Iris pigment epithelial cell (primary cell): ENCODE measurements around a stretch of chr6.

DNA sequence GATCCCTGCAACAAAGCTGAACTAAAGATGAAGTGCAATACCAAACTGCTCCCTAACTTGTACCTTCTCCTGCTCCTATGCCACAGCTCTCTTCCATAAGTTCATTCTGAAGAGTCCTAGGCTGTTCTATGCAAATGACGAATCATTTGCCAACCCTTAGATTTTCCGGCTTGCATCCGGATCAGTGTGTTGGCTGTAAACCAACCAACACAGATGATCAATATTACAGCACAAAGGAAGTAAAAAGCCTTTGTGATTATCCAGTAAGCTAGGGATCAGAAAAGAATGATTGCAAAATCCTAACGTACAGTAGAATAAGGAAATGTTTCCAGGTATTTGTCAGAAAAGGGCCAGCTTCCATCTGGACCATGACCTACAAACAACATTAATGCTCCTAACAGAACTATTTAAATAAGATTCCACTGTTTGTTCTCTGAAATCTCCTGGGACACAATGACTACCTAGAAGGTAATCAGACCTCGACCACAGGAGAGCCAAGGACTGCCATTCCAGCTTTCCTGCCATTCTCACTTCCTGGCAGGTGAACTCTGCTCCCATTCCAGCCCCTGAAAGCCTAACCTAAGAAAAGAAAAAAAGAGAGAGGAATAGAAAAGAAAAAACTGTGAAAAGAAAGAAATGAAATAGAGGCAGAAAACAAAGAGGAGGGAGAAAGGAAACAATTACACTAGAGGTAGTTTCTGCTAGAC lies 19.8 kb downstream of the GMDS start:
- RRBS, result no CpG with 5 or more reads among the region's 5 CpGs

DNA sequence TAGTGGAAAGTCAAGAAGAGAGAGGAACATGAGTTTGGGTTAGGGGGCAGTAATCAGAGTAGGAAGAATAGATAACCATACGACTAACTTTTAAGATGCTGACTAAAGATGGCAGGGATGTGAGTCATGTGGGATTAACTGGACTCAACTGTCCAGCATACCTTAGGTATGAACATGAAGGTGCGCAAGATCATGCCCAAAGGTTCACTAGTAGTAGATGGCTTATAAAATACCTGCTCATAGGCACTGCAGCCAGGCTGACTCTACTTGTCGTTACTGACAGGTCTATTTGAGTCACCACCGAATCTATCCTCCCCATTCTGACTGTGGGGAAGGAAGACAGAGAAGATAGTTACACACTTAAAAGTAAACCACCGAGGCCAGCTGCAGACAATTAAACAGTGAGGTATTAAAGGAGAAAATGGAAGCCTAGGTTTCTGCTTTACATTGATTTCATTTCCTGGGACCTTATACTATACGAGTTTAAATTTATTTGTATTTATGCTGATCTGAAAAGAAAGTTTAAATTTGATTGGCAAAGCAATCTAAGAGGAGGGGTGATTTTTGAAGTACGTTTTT lies 4.2 kb upstream of the WRNIP1 start:
- RRBS, result no CpG with 5 or more reads among the region's 7 CpGs

- RRBS, result under 1% methylated on average over 8 of the region's 17 CpGs
These were observed 1.1 kb downstream of the WRNIP1 start for GRCh38 chr6:2766353-2766642.

DNA sequence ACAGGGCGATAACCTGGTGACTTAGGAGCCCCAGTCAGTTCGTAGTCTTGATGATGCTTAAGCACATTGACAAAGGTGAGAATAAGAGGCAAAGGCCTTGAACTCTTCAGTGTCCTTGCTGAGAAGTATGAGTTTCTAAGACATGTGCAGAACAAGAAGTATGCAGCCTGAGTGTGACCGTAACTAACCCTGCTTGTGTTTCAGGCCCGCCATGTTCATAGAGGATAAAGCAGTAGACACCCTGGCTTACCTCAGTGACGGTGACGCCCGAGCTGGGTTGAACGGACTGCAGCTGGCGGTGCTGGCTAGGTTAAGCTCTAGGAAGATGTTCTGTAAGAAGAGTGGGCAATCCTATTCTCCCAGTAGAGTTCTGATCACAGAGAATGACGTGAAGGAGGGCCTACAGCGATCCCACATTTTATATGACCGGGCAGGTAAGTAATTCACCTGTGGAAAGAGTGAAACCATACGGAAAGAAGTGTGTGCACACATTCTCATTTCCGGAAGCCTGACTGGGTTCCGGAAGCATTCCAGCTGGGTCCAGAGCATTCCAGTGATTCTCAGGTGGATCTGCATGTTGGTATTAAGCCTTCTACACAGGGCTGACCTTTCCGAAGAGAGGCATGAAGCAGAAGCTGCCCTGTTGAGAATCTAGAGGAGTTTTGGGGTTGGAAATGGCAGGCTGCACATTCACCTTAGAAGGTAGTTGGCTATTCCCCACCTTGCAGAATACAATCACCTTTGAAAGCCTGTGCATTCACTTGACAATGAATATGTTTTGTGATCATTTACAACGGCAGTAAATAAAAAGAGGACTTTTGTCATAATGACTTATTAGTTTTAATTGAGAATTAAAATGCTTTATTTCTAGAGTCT lies 14.1 kb downstream of the WRNIP1 start:
- RRBS, result 95% methylated on average over 1 of the region's 17 CpGs

DNA sequence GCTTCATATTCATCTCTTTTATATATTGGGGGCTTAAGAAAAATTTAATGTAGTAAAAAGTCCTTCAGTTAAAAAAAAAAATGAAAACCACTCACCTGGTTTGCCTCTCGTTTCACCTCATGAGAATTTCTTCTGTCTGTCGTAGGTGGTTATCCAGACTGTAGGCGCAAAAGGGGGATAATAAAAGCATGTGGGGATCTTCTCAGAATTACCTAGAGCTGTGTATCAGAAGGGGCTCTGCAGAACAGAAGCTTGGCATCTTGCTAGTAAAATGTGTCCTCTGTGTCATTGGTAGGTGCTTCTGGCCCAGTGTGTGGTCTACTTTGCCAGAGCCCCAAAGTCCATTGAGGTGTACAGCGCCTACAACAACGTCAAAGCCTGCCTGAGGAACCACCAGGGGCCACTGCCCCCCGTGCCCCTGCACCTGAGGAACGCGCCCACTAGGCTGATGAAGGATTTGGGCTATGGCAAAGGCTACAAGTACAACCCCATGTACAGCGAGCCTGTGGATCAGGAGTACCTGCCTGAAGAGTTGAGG lies 19.6 kb downstream of the WRNIP1 start:
- RRBS, result no CpG with 5 or more reads among the region's 9 CpGs

DNA sequence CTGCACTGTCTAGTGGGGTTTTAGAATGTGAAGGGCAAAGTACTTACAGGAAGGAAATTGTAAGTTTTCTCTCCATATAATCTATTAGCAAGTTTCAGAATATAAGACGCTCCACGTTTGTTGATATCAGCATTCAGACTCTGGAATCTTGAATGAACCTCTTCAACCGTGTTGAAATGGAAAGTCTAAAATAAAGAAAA lies 3.3 kb downstream of the SERPINB1 start:
- RRBS, result no CpG with 5 or more reads among the region's 3 CpGs

DNA sequence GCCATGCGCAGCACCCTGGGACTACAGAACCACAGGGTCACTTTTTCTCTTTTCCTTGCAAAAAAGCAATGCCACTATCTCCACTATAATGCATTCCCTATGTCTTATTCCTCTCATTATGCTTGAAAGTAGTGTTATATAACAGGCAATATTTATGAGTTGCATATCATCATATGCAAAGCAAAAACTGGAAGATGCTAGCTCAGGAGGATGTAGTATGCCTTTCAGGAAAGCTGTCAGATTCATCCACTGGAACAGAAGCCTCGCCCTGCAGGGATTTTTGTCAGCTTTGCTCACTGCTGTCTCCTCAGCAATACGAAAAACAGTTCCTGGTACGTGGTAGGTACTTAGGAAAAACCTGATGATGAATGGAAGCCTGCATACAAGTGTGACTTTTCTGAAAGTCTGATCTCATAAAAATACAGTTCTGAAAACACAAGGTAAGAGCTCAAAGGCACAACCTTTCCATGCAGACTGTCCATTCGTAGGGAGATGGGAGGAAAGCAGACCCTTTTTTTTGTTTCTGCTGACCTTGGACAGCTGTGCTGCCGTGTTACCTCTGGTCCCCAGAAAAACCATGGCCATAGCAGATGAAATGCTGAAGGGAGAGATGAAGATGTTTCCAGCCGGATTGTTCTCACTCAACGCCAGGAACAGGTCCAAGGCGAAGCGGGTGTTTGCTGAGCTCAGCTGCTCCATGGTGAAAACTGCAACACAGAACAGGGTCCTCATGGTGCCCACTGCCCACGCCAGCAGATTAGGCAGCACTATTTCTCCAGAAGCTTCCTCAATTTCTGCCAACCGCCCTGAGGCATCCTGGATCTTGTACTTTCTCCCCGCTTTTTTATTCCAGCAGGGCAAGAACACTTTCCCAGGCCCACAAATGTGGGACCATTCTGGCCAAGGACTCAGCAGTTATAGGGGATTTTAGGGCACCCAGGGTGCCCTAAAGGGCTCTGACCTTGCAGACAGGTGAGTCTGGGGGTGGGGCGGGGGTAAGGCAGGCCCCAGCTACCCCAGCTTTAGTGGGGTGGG lies 1.5 kb downstream of the SERPINB1 start:
- RRBS, result no CpG with 5 or more reads among the region's 14 CpGs

- RRBS, result no CpG with 5 or more reads among the region's 11 CpGs
These were observed 25.9 kb downstream of the SERPINB9 start for GRCh38 chr6:2877079-2877690.

- RRBS, result no CpG with 5 or more reads among the region's 6 CpGs
These were observed 24.0 kb downstream of the SERPINB6 start for GRCh38 chr6:2947265-2947830.

DNA sequence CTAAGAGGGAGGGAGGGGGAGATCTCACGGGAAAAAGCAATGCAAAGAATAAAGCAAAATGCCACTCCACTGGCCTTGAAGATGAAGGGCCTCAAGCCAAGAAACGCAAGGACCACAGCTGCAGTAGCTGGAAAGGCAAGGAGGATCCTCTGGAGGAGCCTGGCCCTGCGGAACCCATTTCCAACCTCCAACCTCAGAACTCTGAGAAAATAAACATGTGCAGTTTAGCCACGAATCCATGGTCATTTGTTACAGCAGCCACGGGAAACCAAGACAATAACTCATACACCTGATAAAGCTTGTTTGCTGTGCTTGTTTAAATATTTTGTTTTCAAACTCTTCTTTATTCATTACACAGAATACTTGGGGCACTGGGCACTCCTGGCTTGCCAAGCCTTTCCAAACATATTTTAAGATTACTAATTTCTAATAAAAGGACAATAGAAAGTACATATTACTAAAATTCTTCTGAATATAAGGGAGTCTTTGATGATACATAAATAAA lies 10.4 kb downstream of the SERPINB6 start:
- RRBS, result no CpG with 5 or more reads among the region's 5 CpGs

DNA sequence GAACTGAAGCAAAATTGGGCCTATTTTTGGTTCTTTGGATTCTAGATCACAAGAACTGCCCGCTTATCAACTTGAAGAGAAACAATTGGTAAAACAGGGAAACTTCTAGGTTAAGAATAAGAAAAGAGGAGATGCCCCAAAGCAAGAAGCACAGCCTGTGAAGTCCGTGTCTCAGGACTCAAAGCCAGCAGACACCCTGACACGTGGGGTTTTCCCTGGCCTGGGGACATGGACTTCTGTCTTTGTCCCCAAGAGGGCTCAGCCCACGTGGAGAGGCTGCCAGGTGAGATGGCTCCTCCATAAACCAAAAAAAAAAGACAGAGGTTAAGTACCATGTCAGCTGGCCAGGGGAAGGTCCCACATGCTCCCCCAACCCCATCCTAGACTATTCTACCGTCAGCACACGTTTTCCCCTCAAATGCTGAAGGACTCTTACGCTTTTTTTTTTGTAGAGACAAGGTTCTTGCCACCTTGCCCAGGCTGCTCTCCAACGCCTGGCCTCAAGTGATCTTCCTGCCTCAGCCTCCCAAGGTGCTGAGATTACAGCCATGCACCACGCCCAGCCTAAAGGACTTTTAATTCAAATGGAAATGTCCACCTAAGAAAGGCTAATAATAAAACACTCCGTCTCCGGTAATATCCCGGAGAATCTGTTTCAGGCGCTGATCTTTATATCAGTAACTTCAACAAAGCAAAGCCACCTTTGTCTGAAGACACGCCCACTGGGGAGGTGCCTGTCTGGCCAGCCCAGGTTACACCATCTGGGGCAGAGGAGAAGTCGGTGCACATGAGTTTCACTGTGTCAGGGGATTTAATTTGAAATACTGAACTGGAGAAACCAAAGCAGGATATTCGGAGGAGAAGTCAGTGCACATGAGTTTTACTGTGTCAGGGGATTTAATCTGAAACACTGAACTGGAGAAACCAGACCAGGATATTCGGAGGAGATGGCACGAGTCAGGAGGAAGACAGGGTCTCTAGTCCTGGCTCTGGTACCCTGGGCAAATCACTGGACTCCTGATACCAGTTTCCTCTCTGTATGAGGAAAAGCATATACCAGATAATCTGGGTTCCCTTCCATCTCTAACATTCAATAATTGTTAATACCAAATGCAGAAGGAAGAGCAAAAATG lies 9.5 kb downstream of the SERPINB6 start:
- RRBS, result no CpG with 5 or more reads among the region's 18 CpGs

DNA sequence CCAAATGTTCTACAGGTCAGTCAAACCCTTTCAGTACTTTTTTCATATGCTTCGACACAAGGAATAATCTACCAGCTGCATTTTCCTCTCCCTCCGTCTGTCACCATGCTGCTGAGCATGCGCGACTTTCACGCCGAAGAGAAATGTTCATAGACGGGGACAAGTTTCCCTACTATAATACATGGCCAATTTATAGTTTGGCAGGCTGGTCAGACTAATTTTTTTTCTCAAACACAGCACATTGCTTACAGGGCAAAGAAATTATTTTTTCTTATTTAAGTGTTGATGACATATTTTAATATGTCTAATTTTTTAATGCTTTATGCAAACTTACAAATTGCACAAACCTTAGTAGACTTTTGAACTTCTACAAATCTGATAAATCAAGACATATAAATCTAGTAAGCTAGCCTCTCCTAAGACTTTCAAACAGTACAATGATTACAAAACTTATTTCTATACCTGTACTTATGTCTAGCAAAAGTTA lies 6.1 kb downstream of the SERPINB6 start:
- RRBS, result no CpG with 5 or more reads among the region's 7 CpGs

DNA sequence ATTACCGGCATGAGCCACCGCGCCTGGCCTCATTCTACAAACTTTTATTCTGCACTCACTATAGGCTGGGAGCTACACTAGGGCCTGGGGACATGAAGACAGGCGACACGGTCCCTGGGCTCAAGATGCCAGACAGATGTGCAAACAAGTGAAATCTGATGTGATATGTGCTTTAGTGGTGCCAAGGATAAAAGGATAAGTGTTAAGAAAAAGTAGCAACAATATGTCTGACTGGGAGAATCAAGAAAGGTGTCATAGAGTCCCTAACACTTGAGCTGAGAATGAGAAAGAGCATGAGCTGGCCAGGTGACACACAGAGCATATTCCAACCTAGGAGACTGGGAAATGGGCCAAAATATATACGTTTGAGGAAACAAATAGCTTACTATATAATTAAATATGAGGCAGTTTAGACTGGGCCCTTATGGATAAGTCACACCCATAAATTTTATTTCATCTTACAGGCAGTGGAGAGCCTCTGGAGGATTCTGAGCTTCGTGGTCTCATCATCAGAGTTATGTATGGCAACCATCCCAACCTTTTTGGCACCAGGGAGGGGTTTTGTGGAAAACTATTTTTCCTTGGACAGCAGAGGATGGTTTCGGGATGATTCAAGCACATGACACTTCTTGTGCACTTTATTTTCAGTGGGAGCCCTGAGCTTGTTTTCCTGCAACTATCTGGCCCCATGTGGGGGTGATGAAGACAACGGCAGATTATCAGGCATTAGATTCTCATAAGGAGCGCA lies 13.0 kb upstream of the NQO2 start:
- RRBS, result no CpG with 5 or more reads among the region's 10 CpGs

GRCh38 chr6:2998252-2998717 lies 1.4 kb upstream of the NQO2 start:
- RRBS, result no CpG with 5 or more reads among the region's 9 CpGs

- RRBS, result 10% methylated on average over 1 of the region's 24 CpGs
These were observed 433 bp upstream of the BPHL start for GRCh38 chr6:3118068-3118488.

DNA sequence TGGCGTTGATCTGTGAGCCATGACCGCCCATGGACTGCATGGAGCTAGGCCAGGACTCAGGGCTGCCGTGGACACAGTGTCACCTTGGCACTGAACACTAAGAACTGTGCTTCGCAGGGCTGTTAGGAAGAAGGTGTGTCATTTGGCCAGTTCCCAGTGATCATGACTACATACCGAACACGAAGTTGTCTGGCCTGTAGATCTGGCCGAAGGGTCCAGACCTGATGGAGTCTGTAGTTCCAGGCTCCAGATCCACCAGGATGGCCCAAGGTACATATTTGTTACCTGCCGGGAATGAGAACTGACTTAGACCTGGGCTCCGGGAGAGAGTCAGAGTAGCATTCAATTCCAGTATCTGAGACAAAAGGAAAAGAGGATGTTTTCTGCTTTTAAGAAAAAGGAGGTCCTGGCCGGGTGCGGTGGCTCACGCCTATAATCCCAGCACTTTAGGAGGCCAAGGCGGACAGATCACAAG lies 21.5 kb upstream of the TUBB2A start:
- RRBS, result 100% methylated on average over 2 of the region's 13 CpGs

GRCh38 chr6:3264680-3265124 lies 6.0 kb downstream of the PSMG4 start:
- RRBS, result no CpG with 5 or more reads among the region's 5 CpGs

- RRBS, result no CpG with 5 or more reads among the region's 13 CpGs
These were observed 9.7 kb downstream of the PSMG4 start for GRCh38 chr6:3268367-3268904.

- RRBS, result no CpG with 5 or more reads among the region's 1 CpG
These were observed 72.8 kb downstream of the PSMG4 start for GRCh38 chr6:3331551-3331846.

GRCh38 chr6:3340087-3340887 lies 81.5 kb downstream of the PSMG4 start:
- RRBS, result no CpG with 5 or more reads among the region's 18 CpGs